Umbilical cord (tissue), 2 donors: Measurements from ENCODE around the genes CCDC15 and DDX25.

DNA sequence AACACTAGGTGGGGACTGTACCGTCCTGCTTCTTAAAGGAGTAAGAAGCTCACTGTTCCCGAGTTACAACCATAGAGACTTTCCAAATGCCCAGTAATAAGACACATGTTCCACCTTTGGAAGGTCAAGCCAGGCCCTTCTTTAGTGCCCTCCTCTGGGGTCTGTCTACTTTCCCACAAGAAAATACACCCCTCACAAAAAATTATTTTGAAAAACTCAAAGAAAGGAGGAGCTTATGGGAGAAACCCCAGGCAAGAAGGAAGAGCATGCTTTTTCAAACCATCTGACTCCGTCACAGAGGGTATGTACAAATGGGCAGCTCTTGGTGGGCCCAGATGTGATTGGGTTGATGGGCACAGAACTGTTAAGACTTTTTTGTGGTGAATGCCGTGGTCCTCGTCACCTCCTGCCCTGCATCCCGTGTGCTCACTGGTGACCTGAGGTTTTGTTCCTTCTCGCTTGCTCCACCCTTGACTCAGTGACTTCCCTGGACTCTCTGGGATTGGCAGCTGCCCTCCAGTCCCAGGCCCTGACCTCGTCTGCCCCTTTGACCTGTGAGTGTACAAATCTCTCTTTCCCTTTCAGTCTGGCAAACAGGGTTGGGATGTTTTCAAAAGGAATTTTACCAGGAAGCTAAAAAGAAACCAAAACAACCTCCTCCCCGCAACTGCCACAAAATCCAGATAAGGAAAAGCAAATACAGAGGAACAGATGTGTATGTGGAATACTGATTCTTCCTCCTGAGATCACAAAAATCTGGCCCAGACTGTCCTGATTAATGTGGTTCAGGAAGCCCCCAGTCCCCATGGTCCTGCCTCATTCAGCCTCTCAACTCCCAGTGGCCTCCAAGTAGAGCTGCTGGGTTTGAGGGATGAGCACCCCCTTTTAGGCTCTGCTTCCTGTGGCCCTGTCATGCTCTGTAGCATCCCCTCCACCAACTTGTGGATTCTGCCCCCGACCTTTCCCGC is 15.4 kb downstream of the ROBO4 start:
- RAMPAGE, long total RNA, result no peak

GRCh38 chr11:124953802-124954634 is at the start of gene CCDC15:
Gene CCDC15 (plus strand): TSS chr11:124954202.
- RAMPAGE, long total RNA, result no peak

- RAMPAGE, long total RNA, result no peak
Measured at GRCh38 chr11:125166263-125167140, 2.0 kb downstream of the PKNOX2 start.

- RAMPAGE, long total RNA, result no peak
Measured at GRCh38 chr11:125261474-125262084, 97.0 kb downstream of the PKNOX2 start.

- RAMPAGE, long total RNA, result no peak
Measured at GRCh38 chr11:125345593-125346468, 150.2 kb downstream of the FEZ1 start.

DNA sequence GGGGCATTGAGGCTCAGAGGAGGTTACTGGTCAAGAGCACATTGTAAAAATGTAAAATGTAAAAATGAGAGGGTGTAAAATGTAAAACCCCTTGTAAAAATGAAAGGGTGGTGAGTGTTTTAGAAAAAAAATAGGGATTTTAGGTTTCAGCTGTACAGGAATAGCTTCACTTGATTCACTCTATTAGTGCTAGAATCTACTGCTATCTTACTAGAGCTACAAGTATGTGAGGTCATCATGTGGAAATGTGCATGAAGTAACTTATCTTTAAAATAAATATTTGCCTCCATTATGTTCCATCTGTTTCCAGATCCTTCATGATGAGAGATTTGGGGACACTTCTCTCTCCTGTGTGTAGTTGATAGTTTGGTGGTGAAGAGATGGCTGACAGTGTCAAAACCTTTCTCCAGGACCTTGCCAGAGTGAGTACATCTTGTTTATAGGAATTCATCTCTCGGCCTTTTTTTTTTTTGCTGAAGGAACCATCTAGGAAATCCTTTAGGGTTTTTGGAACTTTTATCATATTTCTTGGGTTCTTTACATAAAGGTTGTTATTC is 2.9 kb downstream of the EI24 start:
- RAMPAGE, long total RNA, result no peak

- RAMPAGE, long total RNA, result no peak
Measured at GRCh38 chr11:125895013-125895715, 7.7 kb downstream of the HYLS1 start.

DNA sequence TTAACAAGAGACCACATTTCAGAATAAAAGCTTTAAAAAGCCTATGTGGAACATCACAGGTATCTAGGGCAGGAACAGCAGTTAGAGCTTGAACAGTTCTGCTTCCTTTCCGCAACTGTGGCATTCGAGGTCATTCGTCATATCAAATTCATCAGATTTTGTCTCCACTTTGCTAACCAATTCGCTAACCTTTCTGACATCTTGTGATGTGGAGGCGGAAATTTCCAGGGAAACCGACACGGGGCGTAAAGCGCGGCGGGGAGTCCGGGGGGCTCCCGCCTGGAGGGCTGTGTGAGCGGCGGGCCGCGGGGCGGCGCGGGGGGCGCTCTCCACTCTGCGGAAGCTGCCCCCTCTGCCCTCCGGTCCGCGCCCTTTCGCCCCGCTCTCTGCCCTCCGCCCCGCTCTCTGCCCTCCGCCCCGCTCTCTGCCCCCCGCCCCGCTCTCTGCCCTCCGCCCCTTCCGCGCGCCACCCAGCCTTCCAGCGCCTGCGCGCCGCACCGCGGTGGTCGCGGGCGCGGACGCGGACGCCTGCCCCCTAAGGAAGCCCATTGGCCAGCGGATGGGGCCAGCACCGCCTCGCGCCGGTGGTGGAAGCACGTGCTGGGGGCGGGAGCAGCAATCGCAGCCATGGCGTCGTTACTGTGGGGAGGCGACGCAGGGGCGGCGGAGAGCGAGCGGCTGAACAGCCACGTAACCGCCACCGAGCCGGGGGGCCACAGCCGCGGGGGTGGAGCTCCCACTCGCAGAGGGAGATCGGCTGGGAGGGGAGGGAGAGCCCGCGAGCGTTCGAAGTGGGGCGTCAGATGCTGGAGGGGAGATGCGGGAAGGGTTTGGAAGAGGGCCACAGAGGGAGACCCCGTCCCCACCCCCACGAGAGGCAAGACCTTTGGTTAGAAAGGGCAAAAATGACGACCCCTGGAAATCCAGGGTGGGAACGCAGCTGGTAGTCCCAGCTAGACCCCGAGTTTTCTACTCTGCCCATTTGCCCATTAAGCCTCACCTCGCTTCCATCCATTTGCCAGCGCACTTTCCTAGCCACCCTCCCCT is at the start of gene DDX25:
DDX25 (plus strand) TSS at position 618 of the 1,047 bp plus-strand sequence.
- RAMPAGE, long total RNA, result no peak

DNA sequence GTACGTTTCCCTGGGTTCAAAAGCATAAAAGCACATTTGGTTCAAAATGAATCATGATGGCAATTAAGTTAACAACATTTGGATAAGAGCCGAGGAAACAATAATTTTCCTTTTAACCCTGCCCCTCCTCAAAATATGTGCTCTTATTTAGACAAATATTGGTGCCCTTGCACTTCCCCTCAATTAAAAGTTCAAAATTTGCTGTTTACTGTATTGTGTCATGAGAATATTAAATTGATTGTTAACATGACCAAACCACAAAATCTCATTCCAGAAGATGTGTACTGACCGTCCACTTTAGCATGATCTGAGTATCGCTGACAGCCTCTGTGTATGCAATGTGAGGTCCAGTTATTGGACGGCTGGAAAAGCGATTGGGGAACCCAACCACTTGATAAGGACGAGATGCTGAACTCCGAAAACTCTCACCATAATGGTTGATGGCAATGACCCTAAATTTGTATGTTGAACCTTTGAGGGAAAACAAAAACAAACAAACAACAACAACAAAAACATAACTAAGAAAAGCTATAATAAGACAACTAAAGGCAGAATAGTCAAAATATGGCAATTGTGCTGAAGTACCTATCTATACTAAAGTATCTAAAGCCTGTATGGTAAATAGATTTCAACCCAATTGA is 48.9 kb downstream of the VSIG10L2 start:
- RAMPAGE, long total RNA, result no peak

DNA sequence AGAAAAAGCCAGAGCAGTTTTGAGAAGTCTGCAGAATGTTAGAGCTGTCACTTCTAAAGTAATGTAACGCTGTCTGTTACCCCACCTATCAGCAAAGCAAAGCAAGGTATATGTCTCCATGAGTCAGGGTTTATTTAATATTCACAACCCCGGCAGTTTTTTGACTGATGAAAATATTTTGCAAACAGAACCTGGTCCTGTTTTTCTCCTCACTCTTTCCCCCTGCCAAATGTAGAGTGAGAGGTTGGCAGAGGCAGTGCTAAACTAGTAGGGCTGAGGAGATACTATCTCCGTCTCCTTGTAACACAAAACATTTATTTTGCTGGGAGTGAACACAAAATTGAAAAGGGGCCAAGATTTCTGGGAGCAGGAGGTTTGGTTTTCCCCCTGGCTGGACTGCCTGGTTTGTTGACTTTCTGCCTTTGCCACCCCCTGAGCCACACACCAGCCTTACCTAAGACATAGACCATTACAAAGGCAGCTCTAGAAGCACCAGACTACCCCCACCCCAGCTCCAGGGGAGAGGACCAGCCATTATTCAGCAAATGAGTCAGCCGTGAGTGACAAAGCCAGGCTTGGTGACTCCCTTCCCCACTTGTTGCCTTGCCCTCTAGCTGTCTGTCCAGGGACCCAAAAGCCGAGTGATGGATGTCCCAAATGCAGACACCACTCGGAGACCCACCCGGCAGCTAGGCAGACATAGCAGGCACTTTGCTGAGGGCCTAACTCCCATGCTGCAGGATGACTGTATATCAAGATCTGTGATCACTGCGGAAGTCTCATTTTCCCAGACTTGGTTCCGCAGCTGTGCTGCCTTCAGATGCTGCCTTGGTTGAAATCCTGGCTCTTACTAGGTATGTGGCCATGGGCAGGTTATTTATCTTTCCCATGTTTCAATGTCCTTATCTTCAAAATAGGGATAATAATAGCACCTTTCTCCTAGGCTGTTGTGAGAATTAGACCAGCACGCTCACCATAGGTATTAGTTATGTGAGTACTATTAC is 17.6 kb upstream of the CDON start:
- RAMPAGE, long total RNA, result no peak

DNA sequence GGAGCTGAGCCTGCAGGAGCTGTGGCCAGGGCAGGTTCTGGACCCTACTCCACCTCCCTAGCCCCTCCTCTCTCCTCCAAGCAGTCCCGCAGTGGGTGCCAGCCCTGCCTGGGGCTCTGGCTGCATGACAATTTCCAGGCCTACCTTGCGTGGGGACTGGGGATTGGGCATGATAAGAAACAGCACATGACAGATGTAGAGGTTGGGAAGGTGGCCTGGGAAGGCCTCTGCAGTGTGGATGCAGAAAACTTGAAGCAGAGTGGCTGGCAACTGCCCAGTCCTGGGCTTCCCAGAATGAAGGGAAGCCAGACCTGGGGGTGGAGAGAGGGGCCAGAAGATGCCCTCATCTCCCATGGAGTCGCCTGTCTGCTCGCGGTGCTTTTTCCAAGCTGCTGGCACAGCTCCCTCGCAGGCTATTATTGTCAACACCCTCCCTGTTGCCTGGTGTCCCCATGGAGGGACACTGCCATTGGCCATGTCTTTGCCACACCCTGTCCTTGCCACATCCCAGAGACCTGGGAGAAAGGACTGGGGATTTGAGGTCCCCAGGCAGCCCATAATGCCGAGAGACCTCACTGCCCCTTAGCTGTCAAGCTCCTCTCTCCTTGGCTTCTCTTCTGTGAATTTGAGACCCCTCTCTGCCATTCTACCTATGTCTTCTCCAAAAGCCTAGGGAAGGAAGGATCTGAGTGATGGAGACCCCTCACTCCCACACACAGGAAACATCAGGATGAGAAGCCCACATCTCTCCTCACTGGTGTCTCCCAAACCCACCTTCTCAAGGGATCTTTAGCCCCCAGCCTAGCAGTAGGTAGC is 49.0 kb upstream of the CDON start:
- RAMPAGE, long total RNA, result no peak

GRCh38 chr11:126172479-126173258 is 38.8 kb downstream of the RPUSD4 start:
- RAMPAGE, long total RNA, result no peak

DNA sequence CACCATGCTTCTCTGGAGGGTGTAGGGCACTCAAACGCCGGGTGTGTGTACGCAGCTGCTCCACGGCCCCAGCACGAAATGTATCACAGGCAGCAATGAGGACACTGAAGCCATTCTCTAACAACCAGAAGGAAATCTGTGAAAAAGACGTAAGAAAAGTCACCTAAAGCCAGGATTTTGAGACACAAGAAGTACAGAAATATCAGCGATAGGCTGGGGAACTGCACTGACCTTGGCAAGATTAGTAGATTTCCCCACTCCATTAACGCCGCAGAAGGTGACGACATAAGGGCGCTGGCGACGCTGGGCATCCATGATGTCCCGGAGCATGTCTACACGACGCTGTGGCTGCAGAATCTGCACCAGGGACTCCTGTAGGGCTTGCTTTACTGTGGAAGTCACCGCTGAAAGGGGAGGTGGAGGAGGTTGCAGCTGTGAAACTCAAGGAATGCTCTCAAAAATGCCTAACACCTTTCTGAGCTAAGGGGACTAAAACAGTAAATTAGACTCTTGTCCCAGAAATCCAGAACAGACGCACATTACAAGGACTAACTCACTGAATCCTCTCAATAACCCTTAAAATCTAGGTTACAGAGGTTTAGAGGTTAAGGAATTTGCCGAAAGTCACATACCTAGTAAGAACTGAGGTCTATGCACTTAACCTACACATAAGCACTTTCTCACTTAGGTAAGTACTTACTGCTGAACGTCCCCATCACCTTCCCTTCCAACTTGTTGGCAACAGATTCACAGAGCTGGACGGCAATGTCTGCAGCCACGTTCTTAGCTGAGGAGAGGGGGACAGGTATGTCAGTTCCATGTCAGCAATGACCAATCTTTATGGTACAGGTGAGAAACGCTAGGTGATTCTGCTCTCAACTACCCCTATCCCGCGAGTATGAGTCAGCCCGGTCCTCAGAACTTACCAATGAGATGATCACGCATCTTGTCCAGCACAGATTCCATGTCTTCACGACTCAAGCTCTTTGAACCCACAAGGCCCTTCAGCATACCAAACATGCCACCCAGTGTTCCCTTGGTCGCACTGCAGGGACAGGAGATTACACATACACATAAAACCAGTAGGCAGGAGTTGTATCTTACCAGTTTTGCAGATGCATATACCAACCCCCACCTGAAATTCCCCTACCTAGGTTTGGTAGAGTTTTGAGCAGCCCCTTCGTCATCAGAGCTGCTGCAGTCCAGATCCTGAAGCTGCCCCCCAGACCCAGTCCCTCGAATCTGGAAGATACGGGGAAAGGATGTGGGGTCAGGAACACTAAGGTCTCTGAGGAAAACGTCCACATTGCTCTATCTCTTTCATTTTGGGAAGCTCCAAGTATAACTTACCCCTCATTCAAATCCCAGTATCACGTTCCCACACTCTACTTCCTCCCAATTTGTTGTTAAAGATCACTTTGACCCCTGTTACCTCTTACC is 3.1 kb downstream of the SRPRA start:
- RAMPAGE, long total RNA, result no peak

DNA sequence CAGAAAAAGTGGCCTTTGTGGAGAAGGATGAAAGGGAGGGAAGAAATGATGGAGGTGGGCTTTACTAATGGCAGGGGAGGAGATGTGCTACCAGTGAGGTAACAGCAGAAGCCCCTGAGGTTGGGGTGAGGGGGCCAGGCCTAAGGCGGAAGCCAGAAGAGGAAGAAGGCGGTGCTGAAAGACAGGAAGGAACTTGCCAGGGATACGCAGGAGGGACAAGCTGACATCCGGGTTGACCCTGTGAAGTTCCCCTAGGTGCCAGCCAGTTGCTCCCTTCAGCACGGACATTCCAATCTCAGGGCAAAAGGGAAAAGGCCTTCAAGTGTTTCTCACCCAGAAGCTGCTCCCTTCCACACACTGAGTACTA is 2.3 kb upstream of the TIRAP start:
- RAMPAGE, long total RNA, result no peak

GRCh38 chr11:126339751-126340417 is 15.6 kb upstream of the ST3GAL4 start:
- RAMPAGE, long total RNA, result no peak

GRCh38 chr11:126355020-126355237 is 557 bp upstream of the ST3GAL4 start:
- RAMPAGE, long total RNA, result no peak

DNA sequence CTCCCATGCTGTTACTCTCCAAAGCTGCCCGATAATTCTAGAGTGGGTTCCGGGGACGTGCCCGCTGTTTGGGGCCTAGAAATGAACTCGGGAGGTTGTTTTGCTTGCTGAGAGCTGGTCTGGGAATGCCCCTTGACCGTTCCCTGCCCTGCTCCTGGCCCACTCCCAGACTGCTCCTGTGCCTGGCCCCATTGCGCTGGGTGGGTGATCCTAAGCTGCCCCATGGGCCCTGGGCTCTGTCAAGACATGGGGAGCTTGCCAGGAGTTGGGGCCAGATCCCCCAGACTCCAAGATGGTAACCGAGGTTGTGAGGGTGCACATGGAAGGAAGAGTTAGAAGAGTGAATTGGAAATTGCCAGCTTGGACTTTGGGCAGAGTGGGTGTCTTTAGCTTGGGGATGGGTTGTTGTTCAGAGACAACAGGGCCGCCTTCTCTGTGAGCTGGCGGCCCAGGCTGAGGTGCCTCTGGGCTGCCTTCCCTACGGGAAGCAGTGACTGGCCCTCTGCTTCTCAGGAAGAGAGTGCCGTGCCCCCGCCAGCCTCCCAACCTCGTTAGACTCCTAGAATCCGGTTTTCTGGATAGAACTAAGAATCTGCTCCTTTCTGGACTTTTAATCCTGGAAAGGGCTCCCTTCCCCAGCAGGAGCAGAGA is 1.7 kb downstream of the ST3GAL4 start:
- RAMPAGE, long total RNA, result no peak

GRCh38 chr11:126358119-126358768 is 2.8 kb downstream of the ST3GAL4 start:
- RAMPAGE, long total RNA, result no peak

DNA sequence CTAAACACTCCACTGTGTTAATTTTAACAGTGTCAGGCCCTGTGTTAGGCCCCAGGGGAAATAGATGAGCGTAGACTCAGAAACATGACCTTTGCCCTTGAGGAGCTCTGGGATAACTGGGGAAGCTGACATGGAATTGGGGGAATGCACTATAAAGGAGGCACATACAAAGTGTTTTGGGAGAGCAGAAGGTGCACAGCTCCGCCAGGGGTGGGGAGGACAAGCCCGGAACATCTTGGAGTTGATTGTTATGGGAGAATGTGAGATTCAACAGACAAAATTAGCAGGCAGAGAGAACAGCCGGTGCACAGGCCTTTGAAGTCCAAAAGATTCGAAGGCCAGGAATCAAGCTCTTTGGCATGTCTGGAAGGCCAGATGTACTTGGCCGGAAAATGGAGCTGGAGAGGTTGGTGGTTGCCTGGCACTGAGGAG is 71.8 kb downstream of the ST3GAL4 start:
- RAMPAGE, long total RNA, result no peak

DNA sequence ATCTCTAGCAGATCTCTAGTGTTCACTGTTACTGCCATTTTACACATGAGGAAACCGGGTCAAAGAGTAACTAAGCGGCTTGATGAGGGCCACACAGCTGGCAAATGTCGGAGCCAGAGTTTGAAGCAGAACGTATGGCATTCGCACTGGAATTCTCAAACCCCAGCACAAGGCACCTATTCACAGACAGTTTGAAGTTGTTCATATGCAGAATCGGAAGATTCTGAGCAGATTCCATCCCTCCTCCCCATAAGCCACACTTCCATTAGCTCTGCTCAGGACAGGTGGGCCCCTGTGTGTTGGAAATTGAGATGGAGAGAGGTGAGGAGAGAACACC is 275.7 kb downstream of the ST3GAL4 start:
- RAMPAGE, long total RNA, result no peak